Kidney epithelial cell (primary cell): ENCODE data around the genes SCGB2A1, ROM1, UQCC3, TAF6L and SLC22A6.

DNA sequence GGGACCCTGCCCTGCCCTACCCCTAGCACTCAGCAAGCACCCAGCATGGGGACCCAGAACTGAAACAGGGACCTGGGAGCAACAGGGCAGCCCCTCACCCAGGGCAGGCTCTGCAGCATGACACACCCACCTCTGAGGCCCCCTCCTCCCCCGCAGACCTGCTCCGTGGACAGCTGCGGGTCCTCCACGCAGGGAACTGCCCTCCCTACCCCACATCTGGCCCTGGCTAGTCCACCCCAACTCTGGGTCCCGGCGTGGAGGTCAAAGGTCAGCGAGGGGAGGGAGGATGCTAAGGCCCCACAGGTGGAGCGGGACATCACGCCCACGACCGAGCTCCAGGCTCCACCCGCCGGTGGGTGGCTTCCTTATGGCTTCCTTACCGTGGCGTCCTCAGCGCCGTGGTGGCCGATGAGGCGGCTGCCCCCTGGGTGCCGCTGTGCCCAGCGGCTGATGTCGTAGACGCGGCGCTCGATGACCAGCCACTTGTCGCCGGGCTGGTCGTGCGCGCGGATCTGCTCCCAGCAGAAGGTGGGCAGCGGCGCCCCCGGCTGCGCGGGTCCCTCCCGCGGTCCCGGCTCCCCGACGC, 463 bp downstream of the FADS3 start:
- RAMPAGE, long total RNA: no peak
- RRBS: 1% methylated on average over 11 of the region's 42 CpGs

- RAMPAGE, long total RNA: no peak
- RRBS: no CpG with 5 or more reads among the region's 10 CpGs
These were observed 4.9 kb downstream of the RAB3IL1 start for GRCh38 chr11:61912353-61913016.

- RAMPAGE, long total RNA: no peak
- RRBS: no CpG with 5 or more reads among the region's 9 CpGs
These were observed 5.8 kb upstream of the RAB3IL1 start for GRCh38 chr11:61923132-61923572.

GRCh38 chr11:61972412-61973301, 5.2 kb upstream of the FTH1 start:
- RAMPAGE, long total RNA: no peak
- RRBS: no CpG with 5 or more reads among the region's 12 CpGs

DNA sequence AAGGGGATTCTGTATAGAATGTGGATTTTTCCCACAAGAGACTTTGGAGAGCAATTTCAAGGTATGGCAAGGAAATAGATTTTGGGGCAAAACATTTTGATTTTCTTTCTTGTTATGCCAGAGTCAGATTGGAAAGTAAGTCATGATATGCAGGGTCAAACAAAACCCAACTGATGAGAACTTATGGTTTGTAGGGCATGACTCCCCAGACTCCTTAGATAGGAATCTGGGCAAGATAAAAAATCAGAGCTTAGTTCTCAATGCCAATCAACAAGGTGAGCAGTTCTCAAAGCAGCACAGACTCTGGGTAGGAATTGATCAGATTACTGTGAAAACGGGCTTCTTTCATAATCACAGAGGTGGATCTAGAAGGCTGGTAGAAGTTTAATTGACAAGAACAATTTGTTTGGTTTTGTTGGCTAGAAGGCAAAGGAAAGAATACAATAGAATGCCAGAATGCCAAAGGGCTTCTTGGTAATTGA, 78.1 kb upstream of the FTH1 start:
- RAMPAGE, long total RNA: no peak
- RRBS: no CpG with 5 or more reads among the region's 1 CpG

GRCh38 chr11:62140751-62141500, 17.1 kb downstream of the INCENP start:
- RAMPAGE, long total RNA: no peak
- RRBS: 80% methylated on average over 2 of the region's 18 CpGs

GRCh38 chr11:62208350-62208973, at the start of gene SCGB2A1:
SCGB2A1 (plus strand) TSS chr11:62208673.
- RAMPAGE, long total RNA: no peak
- RRBS: no CpG with 5 or more reads among the region's 8 CpGs

DNA sequence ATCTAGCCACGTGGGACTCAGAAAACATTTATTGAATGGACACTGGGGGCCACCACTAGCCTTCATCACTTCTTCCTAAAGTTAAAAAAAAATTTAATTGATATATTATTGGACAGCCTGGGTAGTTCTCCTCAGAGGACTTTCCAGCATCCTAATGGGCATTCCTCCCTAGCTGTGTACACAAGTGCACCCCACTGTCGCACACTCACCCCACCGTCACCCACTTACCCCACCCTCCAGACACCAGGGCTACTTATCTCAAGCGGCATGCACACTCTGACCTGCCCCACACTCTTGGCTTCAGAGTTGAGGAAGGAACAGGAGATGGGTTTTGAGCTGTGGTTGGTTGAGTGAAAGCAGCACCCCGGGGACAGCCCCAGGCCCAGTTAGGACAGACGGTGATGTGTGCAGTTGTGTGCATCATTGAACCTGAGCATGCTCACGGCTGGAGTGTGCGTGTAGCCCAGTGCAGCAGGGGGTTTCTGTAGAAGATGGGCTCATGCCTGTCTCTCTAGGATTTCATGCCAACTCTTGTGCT, 32.5 kb downstream of the AHNAK start:
- RAMPAGE, long total RNA: no peak
- RRBS: no CpG with 5 or more reads among the region's 8 CpGs

DNA sequence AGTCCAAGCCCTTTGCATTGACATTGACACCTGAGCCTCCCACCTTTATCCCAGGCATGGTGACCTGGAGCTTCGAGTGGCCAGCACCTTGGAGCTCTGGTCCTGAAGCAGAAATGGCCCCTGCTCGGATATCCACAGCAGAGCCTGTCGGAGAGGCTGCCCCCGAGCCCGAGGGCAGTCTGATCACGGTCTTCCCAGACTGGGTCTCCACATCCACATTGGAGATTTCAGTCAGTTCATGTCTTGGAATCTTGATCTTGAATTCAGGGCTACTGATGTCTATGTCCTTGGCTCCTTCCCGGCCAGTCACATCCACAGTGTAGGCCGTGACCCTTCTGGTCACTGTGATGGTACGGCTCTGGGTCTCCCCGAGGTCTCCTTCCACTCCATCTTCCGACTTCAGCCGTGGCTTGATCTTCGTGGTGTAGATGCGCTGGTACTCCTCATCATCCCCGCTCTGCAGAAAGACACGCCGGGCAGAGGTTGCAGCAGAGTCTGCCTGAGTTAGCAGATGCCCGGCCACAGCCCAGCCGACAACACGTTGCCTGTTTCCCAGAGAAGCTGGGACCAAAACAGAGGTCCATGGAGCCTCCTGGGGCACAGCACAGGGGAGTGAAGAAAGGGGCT, 12.9 kb downstream of the AHNAK start:
- RAMPAGE, long total RNA: no peak
- RRBS: no CpG with 5 or more reads among the region's 20 CpGs

DNA sequence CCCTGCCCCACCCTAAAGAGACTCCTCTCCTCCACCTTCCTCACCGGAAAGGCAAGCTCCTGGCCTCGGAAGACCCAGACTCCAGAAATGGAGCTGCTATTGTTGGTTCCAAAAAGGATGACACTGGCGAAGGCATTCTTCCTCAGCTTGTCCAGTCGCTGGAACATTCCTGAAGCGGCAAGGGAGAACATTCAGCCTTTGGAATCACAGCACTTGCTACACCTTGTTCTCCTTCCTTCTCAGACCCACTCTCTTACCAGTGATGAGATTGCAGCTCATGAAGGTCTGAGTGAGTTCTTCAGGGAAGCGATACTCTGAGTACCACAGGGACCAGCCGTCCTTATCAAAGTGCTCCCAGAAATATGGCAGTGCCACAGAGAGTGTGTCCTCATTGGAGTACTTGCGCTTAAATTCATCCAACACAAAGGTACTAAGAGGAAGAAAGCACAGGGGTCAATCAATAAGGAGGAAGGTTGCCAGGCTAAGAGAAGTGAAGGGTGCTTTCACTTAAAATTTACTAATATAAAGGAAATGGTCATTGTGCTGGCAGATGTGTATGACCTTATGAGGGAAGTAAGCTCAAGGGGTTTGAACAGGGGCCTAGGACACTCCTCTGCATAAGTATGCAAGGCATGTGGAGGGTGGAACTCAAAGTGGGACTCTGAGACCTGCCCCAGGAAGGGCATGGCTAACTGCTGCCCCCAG, 13.5 kb downstream of the EEF1G start:
- RAMPAGE, long total RNA: no peak
- RRBS: no CpG with 5 or more reads among the region's 8 CpGs

DNA sequence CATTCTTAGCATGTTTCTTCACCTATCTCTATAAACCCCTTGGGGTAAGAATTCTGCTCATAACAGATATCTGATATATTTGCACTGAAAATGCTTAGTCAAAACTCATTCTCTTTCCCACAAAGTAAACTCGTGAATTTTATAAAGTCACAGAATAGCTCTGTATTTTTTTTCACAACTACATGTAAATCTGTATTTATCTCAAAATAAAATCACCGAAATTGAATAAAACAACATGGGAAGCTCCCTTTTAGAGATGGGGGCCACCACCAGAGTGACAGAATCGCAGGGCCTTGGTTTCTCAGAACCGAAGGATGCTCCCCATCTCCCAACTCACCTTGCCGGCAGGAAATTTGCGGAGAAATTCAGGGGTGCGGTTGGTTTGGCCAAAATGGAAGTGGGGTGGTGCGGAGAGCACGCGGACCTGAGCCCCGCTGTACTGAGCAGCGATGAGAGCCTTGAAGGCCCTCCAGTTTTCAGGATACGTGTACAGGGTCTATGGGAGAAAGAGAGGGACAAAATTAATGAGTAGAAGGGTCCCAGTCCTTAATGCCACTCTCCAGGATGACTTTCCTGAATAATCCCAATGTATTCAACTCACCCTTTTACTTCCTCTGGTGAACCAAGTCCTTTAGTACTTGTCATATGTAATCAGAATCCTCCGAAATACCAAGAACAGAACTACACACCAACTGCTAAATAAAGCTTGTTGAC, 1.3 kb downstream of the EEF1G start:
- RAMPAGE, long total RNA: no peak
- RRBS: no CpG with 5 or more reads among the region's 14 CpGs

GRCh38 chr11:62610975-62611628, 1.5 kb downstream of the EML3 start:
- RAMPAGE, long total RNA: no peak
- RRBS: no CpG with 5 or more reads among the region's 18 CpGs

GRCh38 chr11:62612809-62613790, at the start of gene ROM1:
ROM1 (plus strand) TSS chr11:62613257.
- RAMPAGE, long total RNA: no peak
- RRBS: 50% methylated on average over 3 of the region's 46 CpGs

- RAMPAGE, long total RNA: no peak
- RRBS: no CpG with 5 or more reads among the region's 22 CpGs
These were observed 464 bp downstream of the B3GAT3 start for GRCh38 chr11:62621234-62621810.

DNA sequence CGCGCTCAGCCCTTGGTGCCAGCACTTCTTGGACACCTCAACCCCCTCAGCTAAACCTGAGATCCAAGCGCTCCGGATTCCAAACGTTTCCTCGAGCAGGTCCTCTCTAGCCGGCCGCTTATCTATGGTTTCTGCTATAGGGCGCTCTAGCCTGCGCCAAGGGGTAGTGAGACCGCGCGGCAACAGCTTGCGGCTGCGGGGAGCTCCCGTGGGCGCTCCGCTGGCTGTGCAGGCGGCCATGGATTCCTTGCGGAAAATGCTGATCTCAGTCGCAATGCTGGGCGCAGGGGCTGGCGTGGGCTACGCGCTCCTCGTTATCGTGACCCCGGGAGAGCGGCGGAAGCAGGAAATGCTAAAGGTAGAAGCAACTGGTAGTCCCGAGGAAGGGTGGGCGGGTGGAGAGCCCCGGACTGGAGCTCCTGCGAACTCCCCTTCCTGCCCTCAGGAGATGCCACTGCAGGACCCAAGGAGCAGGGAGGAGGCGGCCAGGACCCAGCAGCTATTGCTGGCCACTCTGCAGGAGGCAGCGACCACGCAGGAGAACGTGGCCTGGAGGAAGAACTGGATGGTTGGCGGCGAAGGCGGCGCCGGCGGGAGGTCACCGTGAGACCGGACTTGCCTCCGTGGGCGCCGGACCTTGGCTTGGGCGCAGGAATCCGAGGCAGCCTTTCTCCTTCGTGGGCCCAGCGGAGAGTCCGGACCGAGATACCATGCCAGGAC, at the start of gene UQCC3:
Gene UQCC3, plus strand, starts transcription at position 166 of the 720 bp plus-strand sequence.
- RAMPAGE, long total RNA: start-site peak on the plus strand centred at position 186 of the sequence, 51 bp wide, 112 and 212 reads in 2 replicates
- RRBS: 1% methylated on average over 16 of the region's 55 CpGs

GRCh38 chr11:62708773-62709388, 1.4 kb downstream of the GNG3 start:
- RAMPAGE, long total RNA: no peak
- RRBS: no CpG with 5 or more reads among the region's 16 CpGs

DNA sequence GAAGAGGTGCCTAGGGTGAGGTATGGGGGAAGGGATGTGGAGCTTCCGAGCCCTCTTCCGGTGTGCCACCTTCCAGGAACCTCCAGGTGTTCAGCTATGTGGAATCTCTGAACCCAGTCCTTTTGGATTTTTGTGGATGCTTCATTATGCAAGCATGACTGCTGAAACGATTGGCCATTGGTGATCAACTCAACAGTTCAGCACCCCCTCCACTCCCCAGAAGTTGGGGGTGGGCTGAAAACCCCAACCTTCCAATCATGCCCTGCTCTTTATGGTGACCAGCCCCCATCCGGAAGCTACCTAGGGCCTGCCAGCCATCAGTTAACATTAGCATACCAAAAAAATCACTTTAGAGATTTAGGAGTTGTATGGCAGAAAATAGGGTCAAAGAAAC, 3.5 kb upstream of the POLR2G start:
- RAMPAGE, long total RNA: no peak
- RRBS: no CpG with 5 or more reads among the region's 4 CpGs

DNA sequence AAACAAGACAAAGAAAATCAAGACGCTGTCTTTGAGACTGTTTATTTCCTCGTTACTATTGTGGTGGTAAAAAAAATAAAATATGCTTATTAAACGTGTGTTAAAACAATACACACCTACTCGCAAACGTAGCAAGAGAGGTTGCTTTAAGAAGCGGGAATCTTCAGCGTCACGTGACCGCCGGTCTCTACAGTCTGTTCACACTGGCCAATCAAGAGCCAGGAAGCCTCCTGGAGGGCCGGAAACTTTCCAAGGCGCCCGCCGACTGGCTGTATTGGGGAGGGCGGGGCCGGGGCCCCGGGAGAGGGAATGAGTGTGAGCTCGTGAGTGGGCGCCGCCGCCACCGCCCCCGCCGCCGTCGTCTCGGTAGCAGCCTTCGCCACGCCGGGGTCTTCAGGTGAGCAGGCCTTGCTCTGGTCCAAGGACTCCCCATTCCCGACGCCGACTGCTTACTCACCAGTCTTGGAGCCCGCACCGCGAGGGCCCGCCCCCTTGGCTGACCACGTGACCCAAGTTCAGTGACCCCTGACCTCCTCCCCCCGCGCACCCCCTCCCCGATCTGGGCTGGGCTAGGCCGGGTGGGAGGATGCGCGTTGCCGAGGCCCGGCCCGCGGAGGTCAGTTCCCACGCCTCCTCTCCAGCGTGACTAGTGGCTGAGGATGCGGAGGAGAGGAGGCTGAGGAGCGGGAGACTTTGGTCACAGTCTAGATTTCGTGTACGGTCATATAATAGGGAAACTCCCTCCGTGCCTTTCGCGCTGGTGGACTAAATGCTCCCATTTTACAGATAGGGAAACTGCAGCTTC, at the start of gene TAF6L:
Gene TAF6L, plus strand, starts transcription at position 303 of the 805 bp plus-strand sequence.
- RAMPAGE, long total RNA: start-site peak on the plus strand centred at position 314 of the sequence, 106 bp wide, 95 and 108 reads in 2 replicates
- RRBS: 1% methylated on average over 17 of the region's 57 CpGs

- RAMPAGE, long total RNA: no peak
- RRBS: 2% methylated on average over 5 of the region's 11 CpGs
These were observed 15.2 kb downstream of the CHRM1 start for GRCh38 chr11:62905911-62906475.

- RAMPAGE, long total RNA: no peak
- RRBS: 24% methylated on average over 3 of the region's 6 CpGs
These were observed at the start of gene SLC22A6 for GRCh38 chr11:62984725-62985010. SLC22A6 (minus strand) TSS chr11:62984967.